ENCODE measurements around the genes TFAM and PHYHIPL.

DNA sequence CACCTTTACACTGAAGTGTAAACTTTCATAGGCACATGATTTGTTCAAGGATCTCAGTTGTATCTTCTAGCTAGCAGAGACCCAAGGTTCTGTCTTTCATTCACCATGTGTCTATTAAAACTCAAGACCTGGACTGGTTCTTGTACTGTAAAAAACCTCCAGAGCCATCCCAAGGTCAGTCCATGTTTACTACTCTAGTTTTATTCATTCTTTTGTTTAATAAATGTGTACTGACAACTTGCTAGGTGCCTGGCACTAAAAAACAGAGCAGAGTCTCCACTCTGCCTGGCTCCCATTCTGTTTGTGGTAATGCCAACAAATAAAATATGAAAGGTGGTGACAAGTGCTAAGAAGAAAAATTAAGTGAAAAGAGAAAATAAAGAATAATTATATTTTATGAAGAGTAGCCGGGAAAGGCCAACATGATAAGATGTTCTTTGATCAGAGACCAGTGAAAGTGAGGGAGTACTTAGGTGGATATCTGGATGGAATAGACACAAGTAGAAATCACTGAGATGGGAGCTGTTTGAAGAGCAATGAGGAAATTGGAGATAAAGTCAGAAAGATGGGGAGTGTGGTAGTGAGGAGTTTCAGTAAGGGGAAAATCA, 26.4 kb downstream of the CSTF2T start:
- PRO-cap = no peak

DNA sequence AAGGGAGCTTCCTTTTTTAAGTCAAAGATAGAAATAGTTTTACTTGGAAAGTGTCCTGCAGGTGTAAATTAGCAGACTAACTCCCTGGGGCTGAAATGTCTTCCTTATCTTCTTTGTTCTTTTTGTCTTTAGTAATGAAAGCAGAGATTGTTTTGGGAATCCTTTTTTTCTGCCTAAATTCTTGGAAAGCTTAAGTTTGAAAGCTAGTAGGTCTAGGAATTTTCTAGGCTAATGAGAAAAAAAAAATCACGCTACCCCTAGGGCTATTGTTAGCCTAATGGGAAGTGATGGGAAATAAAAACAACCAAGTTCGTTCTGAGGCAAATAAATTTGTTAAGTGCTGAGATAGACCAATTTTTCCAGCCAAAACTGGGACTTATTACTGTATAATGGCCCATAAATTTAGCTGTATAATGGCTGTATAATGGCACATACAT, 139.2 kb upstream of the CSTF2T start:
- PRO-cap = no peak

DNA sequence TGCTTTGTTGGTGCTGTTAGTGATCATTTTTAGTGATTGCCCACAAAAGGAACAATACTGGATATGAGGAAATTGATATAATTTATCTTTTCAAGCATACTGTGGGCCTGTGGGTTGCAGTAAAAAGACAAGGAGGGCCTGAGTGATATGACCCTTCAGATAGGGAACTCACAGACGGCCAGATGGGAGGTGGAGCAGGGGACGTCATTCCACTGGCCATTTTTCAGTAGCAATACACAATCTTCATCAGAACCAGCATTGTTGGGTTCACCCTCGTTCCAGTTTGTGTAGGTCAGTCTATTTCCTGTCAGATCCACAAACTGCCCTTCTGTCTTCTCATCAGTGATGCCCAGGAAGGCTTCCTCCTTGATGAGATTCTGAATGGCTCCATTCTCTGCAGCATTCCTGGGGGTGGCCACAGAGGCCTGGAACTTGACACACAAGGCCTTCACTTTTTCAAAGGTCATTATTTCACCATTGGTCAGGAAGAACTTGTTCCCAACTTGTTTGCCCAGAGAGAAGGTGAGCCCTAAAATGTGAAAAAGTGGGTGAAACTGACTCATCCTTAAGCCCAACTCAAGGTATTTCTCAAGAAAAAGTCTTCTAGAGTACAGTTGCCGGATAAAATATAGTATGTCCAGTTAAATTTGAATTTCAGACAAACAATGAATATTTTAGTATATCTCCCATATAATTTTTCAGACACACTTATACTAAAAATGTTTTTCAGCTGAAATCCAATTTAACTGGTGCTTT, 4.4 kb downstream of the MBL2 start:
- PRO-cap = no peak

GRCh38 chr10:57066881-57067253, 705.8 kb upstream of the ZWINT start:
- PRO-cap = no peak

GRCh38 chr10:57864831-57865174, 402.9 kb downstream of the IPMK start:
- PRO-cap = no peak

DNA sequence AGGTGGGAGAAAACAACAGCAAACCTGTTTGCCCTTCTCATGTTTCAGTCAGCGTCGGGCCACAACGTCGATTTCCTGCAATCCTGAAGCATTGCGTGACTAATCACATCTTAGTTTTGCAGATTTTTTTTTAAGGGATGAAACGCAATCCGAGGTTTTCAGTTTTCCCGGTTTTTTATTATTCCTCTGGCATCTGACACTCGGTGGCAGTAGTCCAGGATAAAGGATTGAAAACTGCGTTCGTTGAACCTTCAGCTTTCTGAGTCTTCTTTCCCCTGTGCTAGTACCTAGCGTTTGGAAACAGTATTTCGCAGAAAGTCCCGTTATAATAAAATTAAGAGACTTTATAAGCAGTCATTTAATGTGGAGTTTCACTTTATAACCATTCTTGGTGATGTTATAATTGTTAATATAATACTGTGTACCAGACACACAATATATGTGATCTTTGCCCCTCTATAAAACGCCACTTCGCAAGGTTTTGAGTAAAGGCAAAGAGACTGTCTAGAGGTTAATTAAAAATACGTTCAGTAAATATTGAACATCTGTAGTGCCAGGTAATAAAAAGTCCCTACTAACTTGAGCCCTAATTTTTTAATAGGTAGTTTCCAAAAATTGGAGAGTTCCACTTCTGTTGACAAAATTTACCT, 806 bp downstream of the CISD1 start:
- PRO-cap = bidirectional peak, plus-strand start at position 251 of the sequence, minus-strand start at position 85 of the sequence

DNA sequence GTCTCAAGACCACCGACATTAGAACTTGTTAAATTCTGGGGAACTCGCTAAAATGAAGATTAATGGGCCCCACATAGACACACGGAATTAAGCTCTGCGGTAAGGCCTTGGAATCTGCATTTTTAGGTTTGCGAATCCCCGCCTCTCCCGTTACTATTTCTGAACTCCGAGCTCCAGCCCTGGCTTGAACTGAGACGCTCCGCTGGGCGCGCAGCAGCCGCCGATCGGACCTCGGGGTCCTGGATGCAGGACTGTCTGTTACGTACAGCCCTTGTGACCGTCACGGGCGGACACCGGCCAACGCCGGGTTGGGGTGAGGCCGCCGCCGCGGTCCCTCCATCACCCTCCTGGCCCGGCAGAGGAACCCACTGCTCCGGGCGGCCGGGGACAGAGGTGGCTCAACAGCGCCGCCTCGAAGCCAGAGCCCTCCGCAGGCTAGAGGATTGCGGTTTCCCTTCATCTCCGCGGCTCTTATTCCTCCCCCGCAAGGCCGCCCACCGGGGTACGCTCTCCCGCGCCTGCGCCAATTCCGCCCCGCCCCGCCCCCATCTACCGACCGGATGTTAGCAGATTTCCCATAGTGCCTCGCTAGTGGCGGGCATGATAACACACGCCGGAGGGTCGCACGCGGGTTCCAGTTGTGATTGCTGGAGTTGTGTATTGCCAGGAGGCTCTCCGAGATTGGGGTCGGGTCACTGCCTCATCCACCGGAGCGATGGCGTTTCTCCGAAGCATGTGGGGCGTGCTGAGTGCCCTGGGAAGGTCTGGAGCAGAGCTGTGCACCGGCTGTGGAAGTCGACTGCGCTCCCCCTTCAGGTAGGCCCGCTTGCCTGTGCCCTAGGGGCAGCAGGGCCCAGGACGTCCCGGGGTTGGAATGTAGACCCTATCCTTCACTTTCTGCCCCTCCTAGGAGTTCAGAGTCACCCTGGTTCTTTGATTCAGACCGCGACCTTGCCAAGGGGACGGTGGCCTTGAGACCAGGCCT, at the start of gene TFAM:
Gene TFAM (plus strand): TSS at position 578 of the 985 bp plus-strand sequence.
- PRO-cap = bidirectional peak, plus-strand start at position 293 of the sequence, minus-strand start at position 191 of the sequence; bidirectional peak, plus-strand start at position 578 of the sequence, minus-strand start at position 486 of the sequence

DNA sequence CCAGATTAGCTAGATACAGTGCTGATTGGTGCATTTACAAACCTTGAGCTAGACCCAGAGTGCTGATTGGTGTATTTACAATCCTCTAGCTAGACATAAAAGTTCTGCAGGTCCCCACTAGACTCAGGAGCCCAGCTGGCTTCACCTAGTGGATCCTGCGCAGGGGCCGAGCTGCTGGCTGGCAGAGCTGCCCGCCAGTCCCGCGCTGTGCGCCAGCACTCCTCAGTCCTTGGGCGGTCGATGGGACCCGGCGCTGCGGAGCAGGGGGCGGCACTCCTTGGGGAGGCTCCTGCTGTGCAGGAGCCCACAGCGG, 62.8 kb downstream of the TFAM start:
- PRO-cap = no peak

DNA sequence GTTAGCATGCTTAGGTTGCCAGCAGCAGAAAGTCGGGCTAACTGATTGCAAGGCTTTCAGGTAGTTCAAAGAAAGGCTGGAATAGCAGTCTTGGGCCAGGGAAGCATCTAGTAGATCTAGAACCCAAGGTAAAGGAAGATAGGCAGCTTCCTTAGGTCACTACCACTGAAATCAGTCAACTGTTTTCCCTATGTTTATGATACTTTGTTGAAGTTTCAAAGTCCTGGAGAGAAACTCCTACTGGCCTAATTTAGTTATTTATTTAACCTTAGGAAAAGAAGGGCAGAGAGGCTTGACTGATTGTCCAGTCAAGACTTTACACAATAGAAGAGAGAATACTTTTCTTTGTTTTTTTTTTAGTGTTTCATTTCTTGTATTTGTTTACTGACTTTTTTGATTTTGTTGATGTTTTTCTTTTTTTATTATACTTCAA, 139.0 kb upstream of the PHYHIPL start:
- PRO-cap = no peak

DNA sequence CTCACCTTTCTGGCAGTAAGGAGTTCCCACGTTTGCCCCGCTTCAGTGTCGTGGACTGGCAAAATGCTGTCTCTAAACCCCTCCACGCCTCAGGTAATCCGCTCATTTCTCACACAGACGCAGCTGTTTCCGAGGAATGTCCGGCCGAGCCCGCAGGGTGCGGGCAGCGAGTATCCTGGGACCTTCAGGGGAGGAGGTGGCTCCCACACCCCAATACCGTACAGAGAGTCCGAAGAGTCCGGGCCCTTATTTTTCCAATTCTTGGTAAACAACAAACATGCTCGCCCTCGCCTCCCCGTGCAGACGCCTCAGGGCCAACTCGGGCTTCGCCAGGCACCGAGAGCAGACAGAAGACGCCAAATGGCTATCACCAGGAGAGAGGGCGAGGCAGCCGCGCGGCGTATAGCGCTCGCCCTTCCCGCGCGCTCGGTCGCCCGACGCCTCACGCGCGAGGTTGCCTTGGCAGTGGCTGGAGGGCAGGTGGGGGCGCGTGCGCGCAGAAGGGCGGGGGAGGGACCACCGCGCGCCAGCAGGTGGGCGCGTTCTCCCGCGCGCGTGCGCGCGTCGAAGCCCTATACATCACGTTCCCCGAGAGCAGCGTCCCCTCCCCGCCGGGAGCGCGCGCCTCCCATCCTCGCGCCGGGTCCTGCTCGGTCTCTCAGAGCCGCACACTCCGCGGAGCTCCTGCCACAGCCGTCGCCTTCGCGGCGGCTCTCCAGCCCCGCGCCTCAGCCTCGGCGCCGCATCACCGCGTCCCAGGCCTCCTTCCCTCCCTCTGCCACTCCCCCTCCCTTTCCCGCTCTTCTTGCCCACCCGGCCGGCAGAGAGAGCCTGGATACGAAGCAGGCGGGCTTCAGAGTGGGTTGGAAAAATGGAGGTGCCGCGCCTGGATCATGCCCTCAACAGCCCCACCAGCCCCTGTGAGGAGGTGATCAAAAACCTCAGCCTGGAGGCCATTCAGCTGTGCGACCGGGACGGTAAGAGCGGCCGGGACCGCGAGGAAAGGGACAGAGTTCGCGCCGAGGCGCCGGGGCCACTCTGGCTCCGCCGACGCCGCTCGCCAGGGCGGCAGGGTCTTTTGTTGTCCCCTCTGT, at the start of gene PHYHIPL:
Gene PHYHIPL (plus strand): TSS at position 661 of the 1,094 bp plus-strand sequence.
- PRO-cap = no peak

DNA sequence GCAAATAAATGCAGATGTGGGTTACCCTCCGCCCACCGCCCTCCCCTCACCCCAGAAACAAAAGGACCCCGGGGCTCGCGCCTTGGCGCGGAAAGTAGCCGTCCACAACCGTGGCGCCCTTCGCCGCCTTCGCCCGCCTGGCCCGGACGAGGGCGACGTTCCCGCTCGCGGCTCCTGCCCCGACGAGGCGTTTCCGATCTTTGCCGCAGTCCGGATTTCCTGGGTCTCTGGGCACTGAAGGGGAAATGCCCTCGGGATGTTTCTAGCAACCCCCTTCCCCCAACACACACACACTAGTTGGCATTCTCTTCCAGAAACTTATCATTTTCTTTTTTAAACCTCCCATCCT, 608 bp downstream of the PHYHIPL start:
- PRO-cap = no peak

DNA sequence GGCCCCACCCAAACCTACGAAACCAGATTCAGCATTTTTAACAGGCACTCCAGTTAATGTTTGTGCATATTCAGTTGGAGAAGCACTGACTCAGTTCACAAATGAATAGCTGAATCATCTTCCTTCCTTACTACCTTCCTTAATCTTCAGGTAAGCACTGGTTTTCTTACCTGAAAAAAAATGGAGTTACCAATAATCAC, 122.5 kb downstream of the SLC16A9 start:
- PRO-cap = no peak

DNA sequence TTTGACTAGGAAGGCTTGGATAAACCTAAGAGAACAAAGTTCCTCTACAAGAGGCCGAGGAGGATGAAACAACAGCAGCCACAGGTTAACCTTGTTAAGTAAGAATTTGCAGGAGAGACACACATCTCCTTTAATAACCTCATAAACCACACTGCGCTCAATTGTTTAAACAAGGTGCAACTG, 632 bp upstream of the CCDC6 start:
- PRO-cap = no peak

DNA sequence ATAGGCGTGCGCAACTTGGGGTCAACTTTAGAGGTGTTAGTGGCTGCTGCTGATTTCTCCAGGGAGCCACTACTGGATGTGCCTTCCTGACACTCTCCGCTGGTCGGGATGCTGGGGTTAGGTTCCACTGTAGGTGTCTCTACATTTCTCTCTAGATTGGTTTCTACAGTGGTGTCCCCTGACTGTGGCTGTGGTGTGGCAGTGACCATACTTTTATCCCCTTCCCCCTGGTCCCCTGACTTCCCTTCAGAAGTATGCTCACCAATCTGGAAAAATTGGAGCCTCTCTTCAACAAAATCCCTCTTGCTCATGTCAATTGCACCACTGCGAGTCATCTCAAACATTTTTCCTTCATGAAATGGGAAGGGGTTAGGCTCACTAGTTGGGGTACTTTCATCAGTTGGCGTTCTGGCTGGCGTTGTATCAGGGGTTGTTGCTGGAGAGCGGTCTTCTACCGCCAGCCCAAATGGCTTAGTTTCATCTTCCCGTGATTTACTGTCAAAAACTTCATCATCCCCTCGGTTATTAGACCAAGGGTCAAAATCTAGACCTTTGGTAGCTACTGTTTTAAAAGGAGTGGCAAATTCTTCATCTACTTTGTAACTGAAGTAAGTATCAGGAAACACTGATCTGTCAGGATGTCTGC, 163.5 kb upstream of the CCDC6 start:
- PRO-cap = no peak

DNA sequence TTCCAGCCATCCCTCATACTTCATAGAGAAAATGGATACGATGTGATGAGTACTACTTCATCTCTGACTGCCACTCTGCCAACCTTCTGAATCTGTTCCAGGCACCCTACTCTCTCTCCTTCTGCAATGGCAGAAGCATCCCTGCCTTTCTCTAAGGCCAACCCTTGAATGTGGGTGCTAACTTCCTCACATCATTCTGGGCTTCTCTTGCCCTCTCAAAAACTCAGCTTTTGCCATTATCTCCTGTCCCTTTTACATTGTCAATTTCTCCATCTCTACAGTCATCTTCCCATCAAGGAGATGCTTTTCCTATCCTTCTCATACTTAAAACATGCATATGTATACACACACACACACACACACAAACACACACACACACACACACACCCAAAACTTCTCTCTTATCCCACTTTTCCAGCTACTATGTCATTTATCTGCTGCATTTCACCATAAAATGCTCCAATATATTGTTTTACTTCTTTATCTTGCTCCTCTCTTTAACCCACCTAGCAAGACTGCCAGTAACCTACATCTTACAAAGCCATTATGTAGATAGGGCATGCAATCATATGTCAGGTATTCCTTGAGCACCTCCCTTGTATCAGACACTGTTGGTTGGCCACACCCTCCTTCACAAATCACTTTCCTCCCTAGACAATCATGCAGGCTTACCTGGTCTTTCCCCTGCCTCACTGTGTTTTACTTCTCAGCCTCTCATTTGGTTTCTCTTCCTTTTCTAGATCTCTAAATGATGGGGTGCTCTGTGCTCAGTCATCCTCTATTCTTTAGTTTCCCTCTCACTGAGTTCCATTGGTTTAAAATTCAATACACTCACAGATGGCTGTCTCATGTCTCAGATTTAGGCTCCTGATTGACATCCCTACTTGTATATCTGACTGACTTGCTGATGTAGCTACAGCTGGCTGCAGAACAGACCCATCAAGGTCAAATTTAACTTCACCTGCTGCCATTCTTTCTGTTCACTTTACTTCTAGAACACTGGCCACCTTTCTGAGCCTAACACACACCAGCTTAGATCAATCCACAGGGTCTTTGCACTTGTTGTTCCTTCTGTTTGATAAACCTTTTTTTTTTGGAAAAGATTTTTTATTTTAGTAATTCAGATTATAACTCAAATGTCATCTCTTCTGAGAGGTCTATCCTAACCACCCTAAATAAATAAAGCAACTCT, 31.5 kb downstream of the ANK3 start:
- PRO-cap = no peak

GRCh38 chr10:60481145-60481602, 91.5 kb upstream of the ANK3 start:
- PRO-cap = no peak

- PRO-cap = no peak
Observed at GRCh38 chr10:60490493-60490833, 100.8 kb upstream of the ANK3 start.

DNA sequence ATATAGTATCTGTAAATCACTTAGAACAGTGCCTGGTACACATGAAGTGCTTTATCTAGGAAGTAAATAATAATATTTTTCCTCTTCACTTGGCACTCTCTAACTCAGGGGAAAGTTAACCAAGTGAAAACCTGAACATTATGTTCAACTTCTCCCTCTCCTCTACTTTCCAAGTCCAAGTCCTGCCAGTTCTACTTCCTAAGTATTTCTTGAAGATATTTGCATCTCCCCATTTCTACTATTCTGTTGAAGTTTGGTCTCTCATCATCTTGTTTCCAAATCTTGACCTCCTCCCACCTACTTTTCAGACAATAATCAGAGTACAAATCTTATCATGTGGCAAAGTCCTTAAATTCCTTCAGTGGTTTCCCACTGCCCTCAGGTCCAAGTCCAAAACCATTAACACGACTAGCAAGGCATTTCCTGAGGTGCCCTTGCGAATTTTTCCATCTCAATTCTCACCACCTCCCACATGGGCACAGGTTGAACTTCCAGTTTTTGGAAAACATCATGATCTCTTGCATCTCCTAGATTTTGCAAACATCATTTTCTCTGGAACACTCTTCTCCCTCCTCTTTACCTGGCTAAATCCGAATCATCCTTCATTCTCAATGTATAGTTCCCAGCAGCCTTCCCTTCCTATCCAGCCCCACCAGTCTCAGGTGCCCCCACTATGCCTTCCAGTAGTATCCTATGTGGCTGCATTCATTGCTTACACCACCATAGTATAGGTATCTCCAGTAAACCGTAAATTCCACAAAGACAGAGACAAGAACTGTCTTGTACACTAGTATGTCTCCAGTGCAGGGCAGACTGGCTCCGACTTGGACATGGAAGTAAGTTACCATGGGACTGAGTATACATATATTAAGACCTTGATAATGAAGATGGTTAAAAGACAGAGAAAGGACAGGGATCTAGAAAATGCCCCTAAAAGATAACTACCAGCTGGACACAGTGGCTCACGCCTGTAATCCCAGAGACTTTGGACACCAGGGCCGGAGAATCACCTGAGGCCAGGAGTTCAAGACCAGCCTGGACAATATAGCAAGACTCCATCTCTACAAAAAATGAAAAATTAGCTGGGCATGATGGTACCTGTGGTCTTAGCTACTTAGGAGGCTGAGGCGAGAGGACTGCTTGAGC, 97.0 kb upstream of the CDK1 start:
- PRO-cap = no peak

GRCh38 chr10:61135218-61136016, 191.4 kb upstream of the RHOBTB1 start:
- PRO-cap = no peak

DNA sequence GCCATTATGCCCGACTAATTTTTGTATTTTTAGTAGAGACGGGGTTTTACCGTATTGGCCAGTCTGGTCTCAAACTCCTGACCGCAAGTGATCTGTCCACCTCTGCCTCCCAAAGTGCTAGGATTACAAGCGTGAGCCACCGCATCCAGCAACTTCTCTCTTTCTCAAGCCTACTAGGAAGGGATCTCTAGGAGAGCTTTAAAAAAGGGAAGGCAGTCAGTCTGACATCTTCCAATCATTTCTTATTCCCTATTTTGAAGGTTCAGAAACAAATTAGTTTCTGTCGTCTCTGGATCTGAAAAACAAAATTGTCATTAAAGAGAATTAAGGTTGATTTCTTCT, 2.5 kb upstream of the TMEM26 start:
- PRO-cap = no peak